ENCODE data around the genes SOWAHB and CCNG2.

GRCh38 chr4:76310592-76311108 is 4.1 kb downstream of the STBD1 start:
- PRO-cap = no peak
- RRBS = no CpG with 5 or more reads among the region's 6 CpGs

GRCh38 chr4:76581356-76581926 is 146.4 kb downstream of the SHROOM3 start:
- PRO-cap = no peak
- RRBS = no CpG with 5 or more reads among the region's 4 CpGs

DNA sequence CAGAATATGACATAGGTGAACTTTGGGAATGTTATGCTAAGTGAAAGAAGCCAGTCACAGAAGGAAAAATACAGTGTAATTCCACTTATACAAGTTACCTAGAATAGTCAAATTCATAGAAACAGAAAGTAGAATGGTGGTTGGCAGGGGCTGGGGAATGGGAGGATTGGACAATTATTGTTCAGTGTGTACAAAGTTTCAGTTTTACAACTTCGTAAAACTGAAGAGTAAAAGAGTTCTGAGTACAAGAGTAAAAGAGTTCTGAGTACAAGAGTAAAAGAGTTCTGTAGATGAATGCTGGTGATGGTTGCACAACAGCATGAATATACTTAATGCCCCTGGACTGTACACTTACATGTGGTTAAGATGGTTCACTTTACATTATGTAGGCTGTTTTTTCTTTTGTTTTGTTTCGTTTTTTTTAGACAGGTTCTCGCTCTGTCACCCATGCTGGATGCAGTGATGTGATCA is 231.0 kb downstream of the SOWAHB start:
- PRO-cap = no peak
- RRBS = no CpG with 5 or more reads among the region's 3 CpGs

- PRO-cap = no peak
- RRBS = no CpG with 5 or more reads among the region's 5 CpGs
Measured at GRCh38 chr4:76688011-76688703, 209.8 kb downstream of the SOWAHB start.

GRCh38 chr4:76740730-76741106 is 157.2 kb downstream of the SOWAHB start:
- PRO-cap = no peak
- RRBS = 95% methylated on average over 13 of the region's 39 CpGs

DNA sequence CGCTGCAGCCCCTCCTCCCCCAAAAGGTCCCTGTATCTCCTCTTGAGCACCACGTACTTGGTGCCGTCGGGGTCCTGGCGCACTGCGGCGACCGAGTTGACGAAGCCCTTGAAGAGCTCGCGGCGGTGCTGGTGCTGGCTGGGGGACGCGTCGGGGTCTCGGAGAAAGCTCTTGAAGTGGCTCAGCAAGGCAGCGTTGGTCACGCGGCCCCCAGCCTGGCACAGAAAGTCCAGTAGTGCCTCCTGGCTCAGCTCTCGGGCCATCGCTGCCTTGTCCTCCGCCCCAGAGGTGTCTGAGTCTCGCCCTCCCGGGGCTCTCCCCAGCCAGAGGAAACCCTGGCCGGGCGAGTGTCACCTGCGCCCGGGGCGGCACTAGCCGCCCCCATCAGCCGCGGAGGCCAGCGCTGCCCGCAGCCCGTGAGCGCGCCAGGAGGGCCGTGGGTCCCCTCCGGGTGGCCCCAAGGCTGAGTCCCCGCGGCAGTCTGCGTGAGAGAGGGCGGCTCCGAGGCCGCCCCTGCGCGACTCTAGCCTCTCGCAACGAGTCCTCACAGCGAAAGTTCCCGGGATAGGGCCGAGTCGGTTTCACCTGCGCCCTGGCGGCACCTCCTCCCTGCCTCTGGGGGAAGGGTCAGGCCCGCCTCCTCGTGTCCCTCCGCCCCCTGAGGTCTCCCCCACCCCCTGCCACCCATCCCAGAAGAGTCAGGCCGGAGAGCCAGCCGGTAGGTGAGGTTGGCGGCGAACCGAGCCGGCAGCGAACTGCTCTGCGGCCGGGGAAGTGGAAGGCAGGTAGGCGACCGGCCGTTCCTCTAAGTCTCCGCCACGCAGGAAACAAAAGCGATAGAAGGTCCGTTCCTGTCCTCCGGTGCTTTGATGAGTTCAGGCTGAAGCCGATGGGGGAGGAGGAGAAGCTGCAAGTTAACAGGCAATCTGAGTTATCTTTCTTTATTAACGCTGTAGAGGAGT is at the start of gene SOWAHB:
Gene SOWAHB, minus strand, starts transcription at position 558 of the 962 bp plus-strand sequence.
- PRO-cap = bidirectional peak, plus-strand start at position 721 of the sequence, minus-strand start at position 538 of the sequence
- RRBS = 3% methylated on average over 24 of the region's 77 CpGs

DNA sequence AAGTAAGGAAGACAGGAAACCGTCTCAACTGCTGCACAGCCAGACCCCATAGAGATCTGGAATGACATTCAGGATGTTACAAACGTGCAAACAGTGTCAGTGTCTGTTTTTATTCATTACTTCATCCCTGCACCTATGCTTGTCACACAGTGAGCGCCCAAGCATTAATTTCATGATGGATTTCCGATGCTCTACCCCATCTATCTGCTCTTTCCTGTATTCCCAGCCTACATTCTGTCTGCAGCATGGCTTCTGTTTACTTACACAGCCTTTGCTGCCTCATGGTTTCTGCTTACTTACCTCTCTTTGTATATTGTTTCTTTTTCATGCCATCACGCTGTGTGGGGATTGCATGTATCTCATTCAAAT is 53.2 kb downstream of the SEPTIN11 start:
- PRO-cap = no peak
- RRBS = no CpG with 5 or more reads among the region's 5 CpGs

DNA sequence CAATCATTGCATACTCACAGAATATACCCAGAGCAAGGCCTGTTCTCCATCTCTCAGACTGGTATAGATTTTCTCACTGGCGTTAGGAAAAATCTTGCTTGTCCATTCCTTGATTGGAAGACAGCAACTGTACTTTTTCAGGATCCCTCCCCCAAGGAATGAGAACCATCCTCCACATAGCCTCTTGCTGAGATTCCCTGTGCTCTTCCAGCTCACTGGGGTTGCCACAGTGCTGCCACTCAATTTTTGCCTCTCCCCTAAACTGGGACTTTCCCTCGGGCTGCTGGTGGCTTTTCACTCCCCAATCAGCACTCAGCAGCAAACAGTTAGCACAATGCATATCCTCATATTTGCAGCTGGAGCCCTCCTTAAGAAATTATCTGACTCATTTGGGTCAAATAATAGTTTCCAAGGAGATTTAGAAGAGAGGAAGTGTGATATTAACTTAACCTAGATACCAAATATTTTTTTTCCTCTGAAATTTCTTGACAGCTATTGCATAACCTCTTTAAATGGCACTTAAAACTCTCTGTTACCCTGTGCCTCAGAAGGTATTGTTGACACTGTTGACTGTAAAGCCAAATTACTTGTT is 57.8 kb downstream of the SEPTIN11 start:
- PRO-cap = no peak
- RRBS = no CpG with 5 or more reads among the region's 2 CpGs

DNA sequence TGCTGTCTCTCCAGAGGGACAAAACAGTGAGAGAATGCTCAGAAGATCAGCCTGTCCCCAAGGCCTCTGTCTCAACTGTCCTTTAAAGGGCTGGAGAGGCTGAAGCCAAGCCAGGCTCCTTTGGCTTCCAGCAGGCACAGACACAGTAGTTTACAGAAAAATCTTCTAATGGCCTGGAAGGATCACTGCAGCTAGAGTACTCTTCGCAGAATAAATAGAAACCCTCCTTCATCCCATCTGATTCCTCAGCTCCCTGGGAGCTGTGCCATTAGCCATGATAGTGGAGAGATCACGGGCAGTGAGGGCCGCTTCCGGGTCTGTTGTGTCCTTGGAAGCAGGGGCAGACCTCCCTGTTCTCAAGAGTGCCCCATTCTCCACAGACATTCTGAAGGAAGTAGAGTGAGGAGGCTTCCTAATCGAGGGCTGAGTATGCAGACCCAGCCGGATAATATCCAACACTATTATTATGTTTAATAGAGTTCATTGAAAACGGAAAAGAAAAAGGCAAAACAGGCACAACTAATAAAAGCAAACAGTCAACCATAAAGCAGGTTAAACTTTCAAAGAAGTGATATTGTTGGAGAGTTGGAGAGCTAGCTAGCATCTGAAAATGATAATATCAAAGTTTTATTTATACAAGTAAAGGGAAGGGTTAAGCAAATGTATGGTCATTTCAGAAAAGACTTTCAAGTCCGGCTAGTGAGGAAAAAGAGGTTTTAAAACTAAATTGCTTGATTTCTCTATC is 62.9 kb downstream of the CCNI start:
- PRO-cap = bidirectional peak, plus-strand start at position 271 of the sequence, minus-strand start at position 77 of the sequence
- RRBS = 30% methylated on average over 2 of the region's 8 CpGs

DNA sequence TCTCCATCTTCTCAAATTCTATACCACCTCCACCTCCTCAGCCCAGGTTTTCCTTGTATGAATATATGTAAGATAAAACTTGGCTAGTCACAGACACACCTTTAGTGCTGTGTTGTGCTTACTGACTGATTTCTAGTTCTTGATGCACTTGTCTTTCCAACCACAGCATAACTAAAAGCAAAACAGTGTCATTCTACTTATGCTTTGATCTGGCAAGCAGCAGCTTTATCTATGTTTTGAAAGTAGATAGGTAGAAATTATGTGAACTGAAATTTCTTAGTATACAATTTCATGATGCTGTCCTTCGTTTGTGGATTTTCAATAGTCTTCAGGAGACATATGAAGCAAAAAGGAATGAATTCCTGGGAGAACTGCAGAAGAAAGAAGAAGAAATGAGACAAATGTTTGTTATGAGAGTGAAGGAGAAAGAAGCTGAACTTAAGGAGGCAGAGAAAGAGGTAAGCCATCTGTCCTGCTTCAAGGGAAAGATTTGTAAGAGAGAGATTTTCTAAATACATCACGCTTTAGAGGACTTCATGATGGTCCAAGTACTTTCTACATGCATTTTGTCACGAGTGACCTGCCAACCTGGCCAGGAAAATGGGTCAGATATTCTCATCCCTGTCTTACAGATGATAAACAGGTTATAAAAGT is 47.4 kb downstream of the CCNI start:
- PRO-cap = no peak
- RRBS = no CpG with 5 or more reads among the region's 3 CpGs

- PRO-cap = bidirectional peak, plus-strand start at chr4:77156841, minus-strand start at chr4:77156724; bidirectional peak, plus-strand start at chr4:77157246, minus-strand start at chr4:77157122
- RRBS = 2% methylated on average over 20 of the region's 74 CpGs
Measured at GRCh38 chr4:77156482-77157428, at the start of gene CCNG2. TSS of gene CCNG2 (plus strand) at chr4:77157207.

DNA sequence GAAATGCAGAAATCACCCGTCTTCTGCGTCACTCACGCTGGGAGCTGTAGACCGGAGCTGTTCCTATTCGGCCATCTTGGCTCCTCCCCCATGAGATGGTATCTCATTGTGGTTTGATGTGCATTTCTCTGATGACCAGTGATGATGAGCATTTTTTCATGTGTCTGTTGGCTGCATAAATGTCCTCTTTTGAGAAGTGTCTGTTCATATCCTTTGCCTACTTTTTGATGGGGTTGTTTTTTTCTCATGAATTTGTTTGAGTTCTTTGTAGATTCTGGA is 86.4 kb upstream of the CXCL13 start:
- PRO-cap = no peak
- RRBS = no CpG with 5 or more reads among the region's 5 CpGs

DNA sequence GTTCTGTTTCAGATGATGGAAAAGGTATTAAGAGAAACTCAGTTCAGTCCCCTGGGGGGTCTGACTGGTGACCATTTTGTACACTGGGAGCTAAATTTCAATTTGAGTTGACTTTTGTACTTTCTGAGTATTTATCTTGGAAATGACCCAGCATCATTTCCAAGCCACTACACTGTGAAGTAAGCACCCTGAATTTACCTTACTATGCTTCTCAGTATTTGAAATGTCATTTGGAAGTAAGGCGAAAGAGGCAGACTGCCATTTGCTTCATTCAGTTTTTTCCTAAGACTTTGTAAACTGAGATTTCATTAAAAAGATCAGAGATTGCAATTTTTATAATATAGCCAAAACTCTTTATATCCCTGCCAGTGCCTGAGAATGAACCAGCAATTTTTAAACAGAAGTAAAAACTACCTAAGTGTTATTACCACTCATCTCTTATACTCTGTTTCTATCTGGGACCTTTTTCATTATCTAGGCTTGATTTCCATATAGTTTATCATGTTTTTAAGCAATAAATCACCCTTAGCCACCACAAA is 73.2 kb downstream of the CNOT6L start:
- PRO-cap = no peak
- RRBS = no CpG with 5 or more reads among the region's 1 CpG

GRCh38 chr4:77820784-77821119 is 1.6 kb upstream of the CNOT6L start:
- PRO-cap = no peak
- RRBS = 0% methylated on average over 1 of the region's 4 CpGs

DNA sequence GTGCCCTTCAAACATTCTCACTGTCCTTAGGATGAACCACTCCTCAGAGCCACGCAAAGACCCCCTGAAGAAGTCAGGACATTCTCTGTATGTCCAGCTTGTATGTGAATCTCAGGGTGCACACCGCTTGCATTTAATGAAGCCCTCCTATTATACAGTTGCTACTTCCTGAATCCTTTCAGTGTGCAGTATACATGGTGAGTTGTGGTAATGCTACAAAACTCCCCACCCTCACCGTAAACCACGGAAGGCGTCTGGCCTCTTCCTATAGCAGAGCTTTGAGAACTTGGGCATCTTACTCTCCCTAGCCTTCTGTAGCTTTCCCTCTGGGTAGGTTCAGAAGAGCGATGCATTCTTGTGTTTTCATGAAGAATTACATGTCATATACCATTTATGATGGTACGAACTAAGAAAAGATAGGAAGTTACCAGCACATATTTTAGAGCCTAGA is 9.5 kb upstream of the MRPL1 start:
- PRO-cap = no peak
- RRBS = no CpG with 5 or more reads among the region's 7 CpGs

- PRO-cap = no peak
- RRBS = no CpG with 5 or more reads among the region's 2 CpGs
Measured at GRCh38 chr4:77922304-77922859, 59.8 kb downstream of the MRPL1 start.

GRCh38 chr4:78142464-78143129 is 85.5 kb downstream of the FRAS1 start:
- PRO-cap = no peak
- RRBS = no CpG with 5 or more reads among the region's 3 CpGs

DNA sequence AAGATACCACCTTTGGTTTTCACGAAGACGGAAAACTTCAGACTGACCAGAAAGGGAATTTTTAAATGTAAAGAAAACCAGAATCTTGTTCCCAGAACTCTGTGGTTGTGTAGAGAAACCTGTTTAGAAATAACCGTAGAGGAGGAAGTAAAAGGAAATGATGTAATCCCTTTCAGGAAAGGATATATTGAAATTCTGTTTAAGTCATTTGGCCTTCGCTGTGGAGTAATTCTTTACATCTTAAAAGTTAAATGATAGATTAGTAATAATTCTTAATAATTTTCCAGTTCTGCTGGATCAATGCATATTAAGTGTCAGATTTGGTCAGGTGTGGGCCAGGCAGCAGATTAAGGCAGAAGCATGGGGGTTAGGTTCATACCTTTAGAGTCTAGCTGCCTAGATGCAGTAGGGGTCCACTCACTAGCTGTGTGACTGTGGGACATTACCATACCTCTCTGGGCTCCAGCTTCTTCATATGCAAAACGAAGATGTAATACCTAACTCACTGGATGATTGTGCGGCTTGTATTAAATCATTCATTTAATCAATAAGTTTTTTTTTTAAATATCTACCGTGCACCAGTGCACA is 1.3 kb downstream of the ANXA3 start:
- PRO-cap = no peak
- RRBS = no CpG with 5 or more reads among the region's 7 CpGs

GRCh38 chr4:78774791-78775038 is 1.4 kb upstream of the BMP2K start:
- PRO-cap = unidirectional peak, plus-strand start at chr4:78774984
- RRBS = no CpG with 5 or more reads among the region's 1 CpG

GRCh38 chr4:78894460-78895532 is 44.4 kb downstream of the PAQR3 start:
- PRO-cap = no peak
- RRBS = no CpG with 5 or more reads among the region's 9 CpGs

All from kidney (tissue), 2 donors.